Helper T cell (primary cell): ENCODE measurements around a stretch of chr12.

DNA sequence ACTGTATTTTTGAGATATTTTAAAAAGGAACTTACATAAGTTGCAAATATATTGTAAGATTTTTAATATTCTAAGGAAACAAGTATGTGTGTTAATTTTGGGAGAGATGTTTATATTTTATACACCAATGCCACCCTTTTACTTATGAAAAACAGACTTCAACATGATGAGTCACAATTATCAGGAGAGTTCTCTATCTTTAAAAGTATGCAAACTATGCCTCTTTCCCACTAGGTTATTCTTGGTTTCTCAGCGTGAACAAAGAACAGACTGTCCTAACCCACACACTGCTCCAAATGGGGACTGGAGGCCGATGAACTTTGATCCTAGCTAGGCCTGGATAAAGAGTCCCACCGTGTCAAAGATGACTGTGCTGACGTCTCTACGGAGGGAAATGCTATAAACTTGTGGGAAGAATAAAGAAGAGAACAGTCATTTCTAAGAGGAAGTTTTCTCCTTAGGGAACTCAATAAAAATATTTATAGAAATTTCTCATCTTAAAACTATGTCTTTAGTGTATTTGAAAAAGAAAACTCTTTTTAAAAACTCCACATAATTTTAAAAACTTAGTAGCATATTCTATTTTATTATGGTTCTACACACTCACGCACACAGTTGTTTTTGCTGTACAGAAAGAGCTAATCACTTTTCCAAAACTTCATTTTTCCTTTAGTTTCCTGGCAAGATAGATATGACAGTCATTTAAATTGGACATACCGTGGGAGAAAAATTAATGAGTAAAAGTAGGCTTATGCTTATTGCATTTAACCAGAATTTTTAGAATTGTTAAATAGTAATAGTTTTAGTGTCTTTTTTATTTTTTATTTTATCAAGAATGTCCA, 160.0 kb downstream of the EPS8 start:
- PRO-cap, 2 experiments, result no peak in any of the 2 experiments

DNA sequence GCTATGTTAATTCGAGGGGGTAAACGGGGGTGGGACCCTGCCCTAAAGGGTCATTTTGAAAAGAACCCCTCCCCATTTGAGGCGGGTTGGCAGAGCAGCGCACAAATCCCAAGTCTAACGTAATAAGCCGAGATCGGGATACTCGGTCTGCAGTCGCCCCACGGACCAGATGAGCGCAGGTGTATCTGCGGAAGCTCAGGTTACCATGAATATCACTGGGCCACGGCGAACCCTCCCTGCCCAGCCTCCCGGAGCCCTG, 592 bp downstream of the EPS8 start:
- PRO-cap, 2 experiments, result peak in 1 of 2 experiments; most common plus-strand start position 150 of the sequence (in 1)

DNA sequence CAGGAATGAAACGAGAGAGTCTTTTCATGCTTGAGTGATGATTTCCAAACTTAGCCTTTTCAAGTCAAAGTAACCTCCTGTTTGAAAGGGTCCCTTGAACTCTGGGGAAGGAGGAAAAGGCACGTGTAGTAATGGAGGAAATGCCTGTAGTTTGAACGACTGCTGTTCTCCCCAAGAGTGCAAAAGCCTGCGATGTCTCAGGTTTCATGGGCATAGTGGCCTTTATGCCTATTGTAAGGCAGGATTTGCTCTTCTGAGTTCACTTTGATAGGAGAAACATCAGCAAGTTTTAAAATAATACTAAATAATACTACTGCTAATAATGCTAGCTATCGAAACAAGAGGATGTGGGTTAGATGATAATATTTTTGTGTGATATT, 469 bp downstream of the MGST1 start:
- PRO-cap, 2 experiments, result no peak in any of the 2 experiments

GRCh38 chr12:16348470-16349601, 1.4 kb downstream of the MGST1 start:
- PRO-cap, 2 experiments, result no peak in any of the 2 experiments

DNA sequence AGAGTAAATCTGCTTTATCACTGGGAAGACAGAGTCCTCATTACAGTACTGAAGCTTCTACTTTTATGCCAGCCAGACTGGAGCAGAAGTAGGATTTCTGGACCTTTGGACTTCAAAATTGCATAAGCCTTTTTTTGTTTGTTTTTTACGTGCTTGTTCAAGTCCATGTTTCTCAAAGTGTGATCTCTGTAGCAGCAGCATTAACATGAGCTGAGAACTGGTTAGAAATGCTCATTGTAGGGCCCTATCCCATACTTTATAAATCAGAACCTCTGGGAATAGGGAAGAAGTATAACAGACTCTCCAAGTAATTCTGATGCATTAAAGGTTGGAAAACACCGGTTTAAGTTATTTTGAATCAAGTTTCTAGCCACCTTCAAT, 112.8 kb downstream of the LMO3 start:
- PRO-cap, 2 experiments, result no peak in any of the 2 experiments

DNA sequence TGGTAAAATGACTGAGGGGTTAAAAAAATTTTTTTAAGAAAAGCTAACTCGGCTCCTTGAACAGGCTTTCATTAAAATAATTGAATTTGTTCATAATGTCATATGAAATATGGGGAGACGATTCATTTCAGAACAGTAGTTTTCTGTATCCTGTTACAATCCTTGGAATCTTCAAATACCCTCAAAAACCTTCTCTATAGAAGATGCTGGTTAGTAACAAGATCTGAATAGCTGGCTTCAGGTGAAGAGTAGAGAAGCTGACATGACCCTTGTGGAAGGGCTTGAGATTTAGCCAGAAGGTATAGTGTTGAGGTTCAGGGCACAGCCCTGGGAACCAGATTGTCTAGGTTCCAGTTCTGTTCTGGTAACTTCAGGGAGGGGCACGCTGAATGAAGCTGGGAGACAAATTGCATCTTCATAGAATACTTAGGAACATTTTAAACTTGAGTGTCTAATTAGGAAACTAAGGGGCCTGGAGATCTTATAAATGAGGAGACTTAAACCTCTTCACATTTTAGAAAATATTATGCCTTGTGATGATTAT, 451.2 kb upstream of the LMO3 start:
- PRO-cap, 2 experiments, result no peak in any of the 2 experiments

GRCh38 chr12:17281131-17281603, 675.2 kb upstream of the LMO3 start:
- PRO-cap, 2 experiments, result no peak in any of the 2 experiments

DNA sequence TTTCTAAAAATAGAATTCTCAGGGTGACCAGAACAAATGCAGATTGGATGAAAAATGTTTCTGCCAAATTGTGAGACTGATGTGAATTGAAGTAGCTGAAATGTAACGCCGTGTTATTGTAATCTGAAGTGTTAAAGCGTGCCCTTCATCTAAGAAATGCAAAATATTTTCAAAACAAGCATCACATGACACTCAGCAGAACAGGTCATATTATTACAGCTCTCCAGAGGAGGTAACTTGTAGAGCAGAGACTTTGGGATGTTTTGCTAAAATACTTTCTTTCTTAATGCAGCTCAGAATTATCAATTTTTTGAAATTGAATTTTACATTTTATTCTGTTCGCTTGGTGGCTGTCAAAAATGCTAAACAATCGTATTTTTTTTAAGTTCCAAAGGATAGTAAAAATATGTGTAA, 89.9 kb upstream of the PLEKHA5 start:
- PRO-cap, 2 experiments, result no peak in any of the 2 experiments

DNA sequence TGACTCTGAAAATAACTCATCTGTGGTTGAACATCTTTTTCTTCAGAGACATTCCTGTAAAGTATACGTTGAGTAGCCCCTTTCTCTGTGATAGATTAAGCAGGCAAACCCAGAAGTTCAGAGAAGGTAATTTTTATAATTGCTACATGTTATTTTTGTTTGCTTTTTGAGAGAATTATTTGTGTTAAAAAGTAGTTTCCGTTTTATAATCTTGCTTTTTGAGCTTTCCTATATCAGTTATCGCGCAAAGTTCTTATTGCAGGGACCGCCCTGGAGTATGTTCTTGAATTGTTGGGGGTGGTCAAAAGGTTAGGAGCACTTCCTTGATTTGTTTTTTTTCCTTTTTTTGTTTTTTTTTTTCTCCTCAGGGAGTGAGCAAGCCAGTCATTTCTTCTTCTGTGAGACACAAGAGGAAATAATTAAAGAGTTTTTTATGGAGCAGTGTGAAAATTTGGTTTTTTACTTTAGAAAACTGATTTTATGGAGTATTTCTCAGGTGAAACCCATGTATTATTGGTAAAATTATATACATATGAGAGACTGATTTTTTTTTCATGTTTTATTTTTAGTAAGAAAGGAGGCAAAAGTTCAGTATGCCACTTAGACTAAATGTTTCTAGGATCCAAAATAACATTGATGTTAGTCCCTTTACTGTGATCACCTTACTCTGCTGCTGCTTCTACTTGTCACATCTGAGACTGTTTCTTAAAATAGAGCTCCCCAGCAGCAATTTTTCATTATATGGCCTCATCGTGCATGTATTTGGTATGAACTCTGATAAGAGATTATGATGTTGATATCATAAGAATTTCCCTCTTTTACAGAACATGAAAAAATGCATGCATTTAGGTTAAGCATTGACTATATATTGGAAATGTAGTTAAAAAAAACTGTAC, 26.6 kb downstream of the PLEKHA5 start:
- PRO-cap, 2 experiments, result no peak in any of the 2 experiments

DNA sequence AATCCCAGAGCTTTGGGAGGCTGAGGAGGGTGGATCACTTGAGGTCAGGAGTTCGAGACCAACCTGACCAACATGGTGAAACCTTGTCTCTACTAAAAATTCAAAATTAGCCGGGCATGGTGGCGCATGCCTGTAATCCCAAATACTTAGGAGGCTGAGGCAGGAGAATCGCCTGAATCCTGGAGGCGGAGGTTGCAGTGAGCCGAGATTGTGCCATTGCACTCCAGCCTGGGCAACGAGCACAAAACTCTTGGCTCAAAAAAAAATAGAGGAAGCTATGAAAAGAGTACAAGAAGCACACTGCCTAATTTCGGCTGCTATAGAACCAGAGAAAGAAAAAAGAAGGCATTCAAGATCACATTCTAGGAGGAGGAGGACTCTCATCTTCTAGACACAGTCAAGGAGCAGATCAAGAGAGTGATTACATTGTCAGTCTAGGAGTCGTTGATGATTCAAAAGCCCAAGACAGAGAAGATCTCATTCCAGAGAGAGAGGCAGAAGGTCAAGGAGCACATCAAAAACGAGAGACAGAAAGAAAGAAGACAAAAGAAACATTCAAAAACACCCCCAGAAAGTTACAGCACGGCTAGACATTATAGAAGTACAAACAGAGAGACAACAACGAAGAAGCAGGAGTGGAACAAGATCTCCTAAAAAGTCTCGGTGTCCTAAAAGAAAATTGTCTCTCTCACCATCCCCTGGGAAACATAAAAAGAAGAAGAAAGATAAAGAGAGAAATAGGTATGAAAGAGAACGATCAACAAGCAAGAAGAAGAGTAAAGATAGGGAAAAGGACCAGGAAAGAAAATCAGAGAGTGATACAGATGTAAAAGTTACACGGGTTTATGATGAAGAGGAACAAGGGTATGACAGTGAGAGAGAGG, 131.8 kb upstream of the AEBP2 start:
- PRO-cap, 2 experiments, result no peak in any of the 2 experiments

DNA sequence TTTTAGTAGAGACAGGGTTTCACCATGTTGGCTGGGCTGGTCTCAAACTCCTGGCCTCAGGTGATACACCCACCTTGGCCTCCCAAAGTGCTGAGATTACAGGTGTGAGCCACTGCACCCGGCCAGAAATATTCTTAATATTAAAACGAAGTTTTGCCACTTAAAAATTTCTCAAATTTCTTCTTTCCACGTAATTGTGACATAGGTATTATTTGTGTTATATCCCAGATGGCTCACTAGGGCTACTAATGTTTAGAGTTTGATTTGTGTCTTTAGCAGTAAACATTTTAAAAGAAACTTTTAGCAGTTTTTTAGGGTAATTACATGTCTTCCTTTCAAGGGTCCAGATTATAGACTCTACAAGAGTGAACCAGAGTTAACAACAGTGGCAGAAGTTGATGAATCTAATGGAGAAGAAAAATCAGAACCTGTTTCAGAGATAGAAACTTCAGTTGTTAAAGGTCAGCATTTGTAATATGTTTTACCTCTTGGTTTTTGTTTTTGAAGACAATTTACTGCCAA, 91.2 kb upstream of the AEBP2 start:
- PRO-cap, 2 experiments, result no peak in any of the 2 experiments

- PRO-cap, 2 experiments, result no peak in any of the 2 experiments
Measured at GRCh38 chr12:19581992-19583004, 143.0 kb downstream of the AEBP2 start.

GRCh38 chr12:20868086-20868559, 57.6 kb downstream of the SLCO1B3 start:
- PRO-cap, 2 experiments, result no peak in any of the 2 experiments

GRCh38 chr12:21662217-21662798, 4.7 kb upstream of the LDHB start:
- PRO-cap, 2 experiments, result no peak in any of the 2 experiments

DNA sequence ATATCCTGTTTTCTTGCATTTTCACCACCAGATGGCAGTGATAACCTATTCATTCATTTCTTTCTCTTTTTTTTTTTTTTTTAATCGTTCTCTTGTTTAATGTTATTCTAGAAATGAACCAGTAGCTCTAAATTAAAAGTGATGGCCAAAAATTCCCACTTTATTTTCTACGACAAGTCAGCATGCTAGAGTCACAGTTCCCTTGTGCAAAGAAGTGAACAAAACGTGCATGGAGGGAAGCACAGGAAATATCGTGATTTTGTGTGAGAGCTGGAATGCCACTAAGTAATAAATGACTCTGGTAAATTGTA, 40.3 kb upstream of the LDHB start:
- PRO-cap, 2 experiments, result no peak in any of the 2 experiments

DNA sequence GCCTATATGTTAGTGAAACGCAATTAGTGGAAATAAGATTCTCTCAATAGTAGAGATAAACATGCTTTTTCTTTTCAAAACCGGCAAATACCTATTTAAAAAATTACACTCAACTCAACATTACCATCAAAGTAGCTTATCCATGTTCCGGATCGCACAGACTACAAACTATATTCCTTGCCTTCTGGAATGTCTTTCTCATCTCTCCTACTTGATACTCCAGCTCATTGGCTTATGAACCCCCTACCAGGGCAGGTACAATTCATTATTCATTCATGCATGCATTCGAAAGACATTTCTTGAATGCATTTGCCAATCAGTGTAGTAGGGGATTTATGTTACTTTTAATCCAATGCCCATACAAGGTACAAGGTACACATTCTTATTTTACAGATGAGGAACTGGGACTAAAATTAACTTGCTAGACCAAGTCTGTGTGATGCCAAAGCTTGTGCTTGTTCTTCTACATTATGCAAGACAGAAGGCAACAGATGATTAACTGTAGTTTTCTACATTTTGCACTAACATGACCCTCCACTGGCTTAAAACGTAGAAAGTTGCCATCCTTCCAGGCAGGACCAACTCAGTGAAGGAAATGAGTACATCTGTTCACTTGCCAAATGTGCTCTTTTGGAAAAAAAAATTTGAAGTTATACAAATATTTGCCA, 53.7 kb upstream of the KCNJ8 start:
- PRO-cap, 2 experiments, result no peak in any of the 2 experiments

GRCh38 chr12:22046409-22047624, 799 bp downstream of the CMAS start:
- PRO-cap, 2 experiments, result peak in 2 of 2 experiments; most common plus-strand start chr12:22047005 (in 1); most common minus-strand start chr12:22046772 (in 1)

GRCh38 chr12:22332873-22333733, 1.4 kb downstream of the ST8SIA1 start:
- PRO-cap, 2 experiments, result peak in 1 of 2 experiments; most common plus-strand start chr12:22333467 (in 1)

- PRO-cap, 2 experiments, result no peak in any of the 2 experiments
Measured at GRCh38 chr12:22436939-22437619, 102.6 kb upstream of the ST8SIA1 start.

GRCh38 chr12:22541404-22542357, 2.7 kb downstream of the C2CD5 start:
- PRO-cap, 2 experiments, result no peak in any of the 2 experiments